Mucosa of descending colon (tissue), 1 donor: Measurements from ENCODE around the gene RAB17.

- PRO-cap: unidirectional peak, plus-strand start at chr2:237025348
Measured at GRCh38 chr2:237024933-237025576, 60.6 kb upstream of the COPS8 start.

DNA sequence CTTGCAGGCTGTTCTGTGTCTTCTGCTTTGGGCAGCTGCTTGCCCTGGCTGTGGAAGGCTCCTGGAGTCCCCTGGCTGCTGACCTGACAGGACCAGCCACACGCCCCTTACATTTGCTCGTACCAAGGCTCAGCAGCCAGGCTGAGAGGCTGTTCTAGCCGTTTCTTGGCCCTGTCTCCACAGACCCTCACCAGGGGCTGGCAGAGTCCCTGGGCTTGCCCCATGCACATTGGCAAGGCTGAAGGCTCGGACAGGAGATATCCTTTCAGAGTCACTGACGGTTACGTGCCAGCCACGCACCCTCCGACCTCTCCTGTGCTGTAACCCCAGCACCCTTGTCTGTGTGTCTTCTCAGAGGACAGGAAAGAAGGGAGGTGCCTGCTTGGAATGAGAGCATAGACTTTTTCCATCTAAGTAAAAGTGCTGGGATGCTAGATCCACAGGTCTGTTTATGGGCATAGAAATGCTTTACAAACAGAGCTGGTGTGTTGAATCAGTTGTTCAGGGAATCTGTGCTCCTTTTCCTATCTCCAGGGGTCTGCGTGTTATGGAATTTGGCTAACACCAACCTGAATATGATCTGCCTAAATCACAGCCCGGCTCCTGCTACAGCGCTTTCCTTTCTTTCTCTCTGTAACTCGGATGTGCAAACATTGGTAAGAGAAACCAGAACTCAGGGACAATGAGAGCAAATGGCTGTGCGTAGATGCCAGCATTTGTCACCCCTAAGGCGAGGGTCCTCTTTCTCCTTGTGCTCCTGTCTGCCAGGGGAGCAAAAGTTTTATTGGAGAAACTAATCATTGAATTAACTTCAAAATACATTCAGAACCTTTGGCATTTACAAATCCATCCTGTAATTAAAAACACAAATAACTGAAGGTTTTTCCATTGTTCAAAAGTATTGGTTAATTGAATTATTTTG is 41.0 kb downstream of the COPS8 start:
- PRO-cap: no peak

- PRO-cap: no peak
Measured at GRCh38 chr2:237257463-237257958, 156.5 kb downstream of the COL6A3 start.

DNA sequence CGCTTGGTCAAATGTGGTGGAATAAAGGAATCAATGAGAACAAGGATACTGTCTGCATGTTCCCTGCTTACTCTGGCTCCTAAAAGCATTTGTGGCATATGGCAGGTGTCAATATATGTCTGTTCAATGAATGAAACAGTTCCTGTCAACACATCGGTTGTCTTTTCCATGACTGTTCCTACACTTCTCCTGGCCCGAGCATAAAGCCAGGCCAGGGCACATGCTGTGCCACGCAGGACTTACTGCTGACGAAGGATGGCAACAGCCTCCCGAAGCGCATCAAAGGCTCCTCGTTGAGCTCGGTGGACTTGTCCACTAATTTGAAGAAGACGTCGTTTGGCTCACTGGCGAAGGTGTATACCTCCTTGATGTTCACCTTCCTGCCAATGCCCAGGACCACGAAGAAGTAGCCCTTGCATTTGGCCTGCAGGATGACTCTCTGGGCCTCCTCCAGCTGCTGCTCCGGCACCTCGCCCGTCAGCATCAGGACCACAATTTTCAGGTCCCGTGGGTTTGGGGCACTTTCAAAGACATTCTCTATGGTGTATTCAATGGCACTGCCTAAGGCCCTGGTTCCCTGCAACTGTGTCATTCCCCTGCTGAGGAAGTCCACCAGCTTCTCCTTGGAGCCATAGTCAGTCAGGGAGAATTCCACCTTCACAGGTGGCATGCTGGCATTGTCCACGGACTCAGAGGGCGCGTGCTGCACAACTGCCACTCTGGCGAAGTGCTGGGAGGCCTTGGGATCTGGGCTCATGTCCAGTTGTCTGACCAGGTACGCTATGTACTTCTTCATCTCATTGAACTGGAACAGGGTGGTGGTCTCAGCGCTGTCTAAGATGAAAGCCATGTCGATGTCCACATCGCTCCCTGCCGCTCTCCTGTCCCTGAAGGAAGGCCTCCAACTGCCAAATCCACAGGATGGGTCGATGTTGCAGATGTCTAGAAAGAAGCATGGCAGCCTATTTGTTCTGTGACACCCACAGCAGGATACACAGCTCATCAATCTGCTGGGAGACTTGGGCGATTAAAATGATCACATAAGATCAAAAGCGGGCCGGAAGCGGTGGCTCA is 73.4 kb downstream of the COL6A3 start:
- PRO-cap: no peak

- PRO-cap: no peak
Measured at GRCh38 chr2:237363093-237363463, 50.9 kb downstream of the COL6A3 start.

DNA sequence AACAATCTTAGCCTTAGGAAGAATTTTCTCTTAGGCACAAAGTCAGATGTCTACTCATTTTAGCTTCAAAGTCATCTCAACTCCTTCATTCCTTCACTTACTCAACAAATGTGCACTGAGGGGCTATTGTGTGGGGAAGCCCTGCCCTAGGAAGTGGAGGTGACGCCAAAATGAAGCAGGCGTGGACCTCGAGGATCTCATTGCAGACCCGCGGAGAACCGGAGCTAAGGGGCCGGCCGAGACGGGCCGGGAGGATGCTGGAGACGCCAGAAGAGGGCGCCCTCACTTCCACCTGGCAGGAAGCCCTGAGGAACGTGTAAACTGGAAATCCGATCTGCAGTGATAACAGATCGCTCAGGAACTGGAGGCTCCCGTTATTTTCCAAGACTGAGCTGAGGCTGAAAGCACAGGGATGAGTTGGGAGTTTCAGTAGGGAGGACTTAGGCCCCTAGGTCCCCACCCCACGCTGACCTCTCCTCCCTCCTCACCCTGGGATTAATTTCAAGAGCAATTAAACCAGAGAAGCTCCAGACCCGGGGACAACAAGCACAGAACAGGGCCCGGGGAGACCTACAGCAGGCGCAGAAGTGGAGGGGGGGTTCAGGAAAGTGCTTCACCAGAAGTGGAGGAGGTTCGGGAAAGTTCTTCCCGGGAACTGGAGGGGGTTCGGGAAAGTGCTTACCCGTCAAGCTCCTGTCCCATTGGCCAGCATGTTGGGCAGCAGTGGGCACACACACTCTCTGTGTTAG is 7.7 kb upstream of the COL6A3 start:
- PRO-cap: no peak

- PRO-cap: no peak
Measured at GRCh38 chr2:237485847-237486185, 1.2 kb upstream of the MLPH start.

- PRO-cap: no peak
Measured at GRCh38 chr2:237516727-237517413, 29.8 kb downstream of the MLPH start.

DNA sequence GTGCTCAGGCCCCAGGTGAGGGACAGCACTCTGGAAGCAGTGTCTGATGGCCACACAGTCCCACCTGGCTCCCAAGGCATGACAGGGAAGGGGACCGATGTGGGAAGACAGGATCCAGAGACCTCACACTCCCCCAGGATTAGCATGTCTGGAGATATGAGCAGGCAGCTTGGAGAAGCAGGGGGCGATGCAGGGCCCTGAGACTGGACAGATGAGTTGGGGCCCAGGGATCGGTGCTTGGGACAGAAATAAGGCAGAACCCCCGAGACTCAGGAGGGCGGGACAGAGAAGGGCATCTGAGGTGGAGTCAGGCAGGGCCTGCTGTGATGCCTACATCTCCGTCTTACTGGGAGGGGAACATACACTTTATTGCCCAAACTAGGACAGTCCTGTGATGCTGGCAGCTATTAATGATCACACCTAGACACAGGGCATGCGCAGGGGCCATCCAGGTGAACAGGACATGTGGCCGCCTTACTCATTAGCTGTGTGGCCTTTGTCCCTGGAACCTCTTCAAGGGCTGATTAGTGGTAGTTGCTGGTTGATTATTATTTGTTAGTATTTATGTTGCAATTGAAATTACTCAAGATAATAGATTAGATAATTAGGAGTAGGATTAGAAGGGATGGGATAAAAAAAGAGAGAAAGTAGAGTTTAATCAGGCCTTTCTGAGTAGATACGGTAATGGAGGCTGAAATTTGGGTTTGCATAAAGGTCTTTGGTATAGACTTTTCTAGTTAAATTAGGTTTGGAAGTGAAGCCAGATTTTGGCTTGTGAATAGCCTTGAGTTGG is 33.2 kb downstream of the MLPH start:
- PRO-cap: no peak

DNA sequence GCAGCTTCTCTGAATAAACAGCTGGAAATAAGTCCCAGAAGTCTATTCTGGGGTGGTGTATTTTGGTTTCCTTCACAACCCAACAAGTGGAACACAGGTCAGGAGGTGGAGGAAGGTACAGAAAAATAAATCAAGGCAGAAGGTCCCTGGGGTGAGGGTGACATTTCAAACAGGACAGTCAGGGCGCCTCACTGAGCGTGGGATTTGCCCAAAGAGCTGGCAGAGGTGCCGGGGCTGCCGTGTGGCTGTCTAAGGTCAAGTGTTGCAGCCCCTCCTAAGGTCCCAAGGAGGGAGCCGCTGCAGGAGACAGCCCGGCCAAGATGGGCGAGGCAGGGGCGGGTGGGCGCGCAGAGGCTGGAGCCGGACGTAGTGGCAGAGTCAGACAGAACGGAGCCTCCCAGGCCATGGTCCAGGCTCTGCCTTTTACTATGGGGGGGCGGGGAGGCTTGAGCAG is 27.6 kb upstream of the PRLH start:
- PRO-cap: no peak

DNA sequence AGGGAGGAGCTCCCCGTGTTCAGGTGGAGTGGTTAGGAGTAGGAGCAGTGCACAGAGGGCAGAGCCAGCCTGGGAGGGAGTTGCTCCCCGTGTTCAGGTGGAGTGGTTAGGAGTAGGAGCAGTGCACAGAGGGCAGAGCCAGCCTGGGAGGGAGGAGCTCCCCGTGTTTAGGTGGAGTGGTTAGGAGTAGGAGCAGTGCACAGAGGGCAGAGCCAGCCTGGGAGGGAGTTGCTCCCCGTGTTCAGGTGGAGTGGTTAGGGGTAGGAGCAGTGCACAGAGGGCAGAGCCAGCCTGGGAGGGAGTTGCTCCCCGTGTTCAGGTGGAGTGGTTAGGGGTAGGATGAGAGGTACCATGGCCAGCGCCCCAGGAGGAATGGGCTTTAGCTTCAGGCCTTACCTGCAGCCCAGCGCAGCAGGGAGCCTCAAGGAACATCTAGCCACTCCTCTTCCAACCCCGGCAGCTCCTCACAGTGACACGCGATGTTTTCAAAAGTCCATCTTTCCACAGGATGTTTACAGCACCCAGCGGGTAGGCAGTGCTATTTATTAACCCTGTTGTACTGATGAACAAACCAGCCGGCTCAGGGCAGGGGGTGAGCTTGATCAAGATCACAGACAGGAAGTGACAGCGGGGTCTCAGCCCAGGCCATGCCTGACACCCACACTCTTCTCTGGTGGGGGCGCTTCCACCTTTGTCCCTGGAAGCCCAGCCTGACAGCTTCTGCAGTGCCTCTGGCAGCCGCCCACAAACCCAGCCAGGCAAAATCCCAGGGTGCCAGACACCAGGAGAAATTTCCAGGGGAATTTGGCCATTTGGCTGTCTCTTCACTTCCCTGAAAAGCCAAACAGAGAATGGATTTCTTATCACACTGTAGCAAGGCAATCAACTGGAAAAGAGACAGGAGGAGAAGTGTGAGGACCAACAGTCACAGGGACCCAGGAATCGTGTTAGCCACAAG is 18.6 kb upstream of the PRLH start:
- PRO-cap: no peak

- PRO-cap: no peak
Measured at GRCh38 chr2:237572872-237573289, 6.5 kb downstream of the PRLH start.

- PRO-cap: bidirectional peak, plus-strand start at chr2:237590841, minus-strand start at chr2:237590559
Measured at GRCh38 chr2:237589980-237590895, at the start of gene RAB17. Gene RAB17 (minus strand): TSS chr2:237590734.

GRCh38 chr2:237633194-237633725 is 5.9 kb downstream of the LRRFIP1 start:
- PRO-cap: no peak

DNA sequence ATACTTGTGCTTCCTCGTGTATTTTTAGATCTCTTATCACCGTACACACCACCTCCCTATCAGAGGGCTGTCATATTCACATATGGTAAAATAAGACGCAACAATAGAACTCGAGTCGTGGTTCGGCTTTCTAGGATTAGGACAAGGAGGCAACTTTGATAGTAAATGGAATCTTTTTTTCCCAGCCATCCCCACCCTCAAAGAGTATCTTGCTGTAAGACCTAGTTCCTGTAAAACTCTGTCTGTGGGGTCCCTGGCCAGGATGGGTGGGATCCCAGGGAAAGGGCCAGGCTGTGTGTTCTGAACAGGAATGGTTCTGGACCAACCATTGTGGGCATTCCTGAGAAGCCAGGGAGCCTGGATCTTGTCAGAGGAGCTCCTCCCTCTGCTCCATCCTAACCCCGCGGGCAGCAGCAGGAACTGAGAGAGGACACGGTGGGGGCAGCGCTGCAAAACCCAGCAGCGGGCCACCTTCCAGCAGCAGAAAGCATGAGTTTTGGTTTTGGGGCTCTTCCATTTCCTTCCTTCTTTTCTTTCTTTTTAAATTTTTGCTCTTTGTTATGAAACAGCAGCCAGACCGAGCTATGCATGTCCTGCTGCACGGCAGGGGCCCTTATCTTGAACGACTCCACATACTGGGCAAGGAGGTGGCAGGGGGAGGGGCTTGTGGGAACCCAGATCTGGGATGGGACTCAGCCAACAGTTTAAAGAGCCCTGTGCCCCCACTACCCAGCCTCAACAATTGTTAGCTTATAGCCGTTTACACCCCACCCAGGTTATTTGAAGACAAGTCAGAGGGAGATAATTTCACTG is 75.0 kb downstream of the LRRFIP1 start:
- PRO-cap: bidirectional peak, plus-strand start at position 568 of the sequence, minus-strand start at position 422 of the sequence

GRCh38 chr2:237727384-237727748 is 71.2 kb upstream of the RBM44 start:
- PRO-cap: no peak

GRCh38 chr2:237757204-237757605 is 41.4 kb upstream of the RBM44 start:
- PRO-cap: no peak

DNA sequence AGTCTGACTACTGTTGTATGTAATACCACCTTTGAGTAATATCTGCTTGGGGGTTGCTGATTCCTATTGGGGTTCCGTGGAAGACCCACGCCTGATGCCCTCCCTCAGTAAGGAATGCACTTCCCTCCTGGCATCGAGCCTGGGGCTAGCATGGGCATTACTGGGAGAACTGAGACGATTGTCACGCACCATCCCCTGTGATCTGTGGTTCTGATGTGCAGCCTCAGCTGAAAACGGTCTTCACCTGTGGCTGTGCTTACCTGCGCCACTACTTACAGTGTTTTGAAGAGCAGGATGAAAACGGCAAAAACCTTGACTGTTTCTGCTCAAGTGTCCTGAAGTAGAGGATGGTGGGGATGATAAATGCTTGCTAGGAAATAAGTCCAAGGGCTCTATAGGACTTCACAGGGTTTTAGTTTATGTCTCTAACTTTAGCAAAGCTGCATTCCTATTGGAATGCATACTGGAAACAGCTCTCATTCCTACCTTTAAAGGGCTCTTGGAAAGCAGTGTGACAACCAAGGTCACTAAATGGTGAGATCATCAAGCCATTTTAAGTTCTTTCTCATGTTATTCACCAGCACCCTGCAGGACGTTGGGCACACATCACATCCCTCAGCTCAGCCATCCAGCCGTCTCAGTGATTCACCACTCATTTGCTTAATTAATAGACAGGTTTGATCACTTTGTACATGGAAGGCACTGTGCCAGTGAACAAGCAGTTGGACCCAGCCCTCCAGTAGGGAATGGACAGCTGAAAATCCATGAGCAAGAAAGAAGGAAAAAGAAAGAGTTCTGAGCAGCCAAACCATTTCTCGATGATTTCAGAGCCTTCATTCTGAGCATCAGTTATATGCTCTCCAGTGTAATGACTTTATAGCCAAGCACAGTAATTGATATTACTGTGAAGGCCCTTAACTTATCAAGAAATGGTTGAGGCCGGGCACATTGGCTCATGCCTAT is 32.3 kb upstream of the RBM44 start:
- PRO-cap: no peak

DNA sequence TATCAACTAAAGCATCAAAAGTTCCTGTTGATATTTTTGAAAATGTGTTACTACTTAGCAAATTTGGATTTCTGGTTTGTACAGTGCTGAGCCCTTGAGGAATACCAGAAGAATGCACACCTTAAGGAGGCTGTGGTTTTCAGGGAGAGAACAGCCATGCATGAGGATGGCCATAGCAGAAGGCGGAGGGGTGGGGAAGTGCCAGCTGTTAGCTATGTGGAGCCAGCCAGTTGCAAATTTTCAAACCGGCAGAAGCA is 16.5 kb upstream of the RBM44 start:
- PRO-cap: no peak

DNA sequence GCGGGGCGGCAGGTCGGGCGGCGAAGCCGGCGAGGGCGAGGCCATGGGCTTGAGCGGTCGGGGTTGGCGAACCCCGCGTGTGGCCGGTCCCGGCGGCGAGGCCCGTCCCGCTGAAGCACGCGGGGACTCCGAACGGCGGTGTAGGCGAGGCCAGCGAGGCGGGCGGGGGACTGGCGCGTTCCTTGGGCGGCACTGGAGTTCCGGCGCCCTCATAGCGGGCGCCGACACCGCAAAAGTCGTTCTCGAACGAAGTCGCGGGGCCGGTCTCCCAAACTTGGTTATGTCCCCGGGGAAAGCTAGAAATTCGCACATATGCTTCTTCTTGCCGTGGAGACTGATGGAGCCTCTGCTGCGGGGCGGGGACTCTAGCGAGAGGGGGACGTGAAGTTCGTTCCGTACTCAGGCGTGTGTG is 306 bp downstream of the RBM44 start:
- PRO-cap: no peak